Hair follicle dermal papilla cell (primary cell): ENCODE measurements around a stretch of chr4.

DNA sequence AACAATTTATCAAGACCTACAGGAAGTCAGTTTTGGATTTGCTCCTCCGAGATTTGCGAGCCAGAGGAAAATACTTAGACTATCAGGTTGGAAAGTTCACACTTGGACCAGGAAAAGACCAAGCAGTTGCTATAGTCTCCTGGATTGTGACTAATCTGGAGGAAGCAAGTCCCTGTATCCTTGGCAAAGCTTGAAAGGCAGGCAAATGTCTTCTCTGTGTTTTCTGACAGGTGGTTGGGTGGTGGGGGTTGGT lies 5.5 kb downstream of the SLC25A4 start:
- CAGE, long polyA plus RNA = no peak

DNA sequence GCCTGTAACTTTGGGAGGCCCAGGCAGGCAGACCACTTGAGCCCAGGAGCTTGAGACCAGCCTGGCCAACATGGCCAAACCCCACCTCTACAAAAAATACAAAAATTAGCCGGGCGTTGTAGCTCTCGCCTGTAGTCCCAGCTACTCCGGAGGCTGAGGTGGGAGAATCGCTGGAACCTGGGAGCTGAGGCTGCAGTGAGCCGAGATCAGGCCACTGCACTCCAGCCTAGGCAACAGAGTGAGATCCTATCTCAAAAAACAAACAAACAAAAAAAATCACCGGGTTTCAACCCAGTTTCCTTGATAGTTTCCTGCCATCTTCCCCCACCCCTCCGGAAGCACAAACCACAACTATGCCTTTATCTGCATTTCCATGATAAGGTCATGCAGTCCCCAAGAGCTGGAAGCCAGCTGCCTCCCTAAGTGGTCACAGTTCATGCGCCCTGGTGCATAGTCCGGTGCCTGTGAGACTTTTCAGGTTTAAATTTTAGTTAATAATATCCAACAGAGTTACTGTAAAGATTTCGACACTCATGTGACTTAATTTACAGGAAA lies 1.4 kb downstream of the CFAP97 start:
- CAGE, long polyA plus RNA = no peak

DNA sequence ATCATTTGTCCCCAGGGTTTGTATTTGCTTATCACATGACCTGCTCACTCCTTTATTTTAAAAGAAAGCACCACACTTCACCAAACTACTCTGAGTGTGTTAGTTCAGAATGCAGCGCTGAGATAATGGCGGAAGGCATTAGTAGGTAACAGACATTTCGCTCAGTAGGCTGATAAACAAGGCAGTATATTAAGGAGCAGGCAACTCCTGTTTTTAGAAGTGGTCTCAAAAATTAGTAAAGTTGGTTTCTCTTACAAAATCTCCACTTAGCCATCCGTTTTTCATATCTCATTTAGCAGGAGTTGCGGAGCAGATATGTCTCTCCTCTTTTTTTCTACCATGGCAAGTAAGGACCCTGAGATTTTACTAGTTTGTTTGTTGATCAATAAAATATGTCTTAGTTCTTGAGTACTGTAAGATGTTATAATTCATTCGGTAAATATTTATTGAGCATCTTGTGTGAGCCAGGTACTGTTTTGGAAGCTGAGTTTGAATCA lies 1.8 kb downstream of the SNX25 start:
- CAGE, long polyA plus RNA = no peak

- CAGE, long polyA plus RNA = no peak
Observed at GRCh38 chr4:185227454-185228409, 18.3 kb downstream of the SNX25 start.

GRCh38 chr4:185228873-185229390 lies 19.5 kb downstream of the SNX25 start:
- CAGE, long polyA plus RNA = no peak

- CAGE, long polyA plus RNA = no peak
Observed at GRCh38 chr4:185332204-185333229, 63.2 kb downstream of the LRP2BP start.

DNA sequence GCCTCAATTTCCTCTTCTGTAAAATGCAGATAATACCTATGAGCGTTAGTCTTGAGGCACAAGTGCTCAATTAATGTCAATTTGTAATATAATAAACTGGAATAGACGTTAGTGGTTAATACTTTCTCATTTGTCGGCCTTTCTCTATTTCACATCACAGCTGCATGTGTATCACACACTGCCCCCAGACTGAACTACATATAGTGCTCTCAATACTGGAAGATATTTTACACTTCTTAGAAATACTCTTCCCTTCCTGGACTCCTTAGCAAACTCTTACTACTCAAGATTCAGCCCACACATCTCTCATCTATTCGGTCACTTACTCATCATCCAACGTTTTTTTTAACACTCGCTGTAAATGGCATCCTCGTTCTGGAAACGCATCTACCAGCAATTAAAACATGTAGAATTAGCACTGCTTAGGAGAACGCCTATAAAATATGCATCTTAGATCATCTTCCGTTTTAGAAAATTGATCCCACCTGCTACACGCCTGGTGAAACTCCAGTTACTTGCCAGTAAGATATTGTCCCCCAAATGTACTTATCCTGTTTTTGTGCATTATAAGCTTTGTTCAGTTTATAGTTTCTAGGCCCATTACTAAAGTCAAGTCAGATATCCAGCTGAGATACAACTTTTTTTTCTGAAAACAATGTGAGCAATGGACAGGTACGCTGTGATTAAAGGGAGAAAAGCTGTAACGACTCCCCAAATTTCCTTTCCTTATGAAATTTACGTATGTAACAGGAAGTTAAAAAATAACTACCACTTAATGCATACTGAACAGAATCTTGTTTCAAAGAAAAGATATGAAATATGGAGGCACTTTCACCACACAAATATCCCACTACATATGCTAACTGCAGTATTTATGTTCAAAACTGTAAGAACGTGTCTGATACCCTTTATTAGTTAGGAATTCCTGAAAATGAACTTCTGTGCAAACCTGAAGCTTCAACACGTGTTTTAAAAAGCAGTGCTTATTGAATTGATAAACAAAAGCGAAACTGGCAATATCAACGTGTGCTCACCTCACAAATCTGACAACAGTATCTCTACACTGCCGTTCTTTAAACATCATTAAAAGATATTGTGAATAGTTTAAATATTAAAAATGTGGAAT lies 908 bp downstream of the LRP2BP start:
- CAGE, long polyA plus RNA = no peak

DNA sequence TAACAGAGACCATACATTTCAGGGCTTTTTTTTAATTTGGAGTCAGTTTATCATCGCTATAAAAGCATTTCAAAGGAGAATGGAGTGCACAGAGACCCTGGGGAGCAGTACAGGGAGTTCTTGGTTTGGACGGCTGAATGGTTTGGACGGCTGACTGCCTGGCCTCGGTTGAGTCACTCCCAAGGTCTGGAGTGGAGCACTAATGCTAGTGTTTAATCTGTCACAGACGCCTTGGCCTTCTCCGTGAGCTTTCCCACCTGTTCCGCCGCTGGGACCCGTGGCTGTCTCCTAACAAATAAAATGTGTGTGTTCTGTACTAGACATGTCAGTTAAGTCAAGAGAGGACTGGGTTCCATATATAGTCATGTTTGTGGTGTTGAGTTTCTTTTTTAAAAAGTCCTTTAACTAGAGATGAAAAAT lies 7.6 kb upstream of the PDLIM3 start:
- CAGE, long polyA plus RNA = no peak

DNA sequence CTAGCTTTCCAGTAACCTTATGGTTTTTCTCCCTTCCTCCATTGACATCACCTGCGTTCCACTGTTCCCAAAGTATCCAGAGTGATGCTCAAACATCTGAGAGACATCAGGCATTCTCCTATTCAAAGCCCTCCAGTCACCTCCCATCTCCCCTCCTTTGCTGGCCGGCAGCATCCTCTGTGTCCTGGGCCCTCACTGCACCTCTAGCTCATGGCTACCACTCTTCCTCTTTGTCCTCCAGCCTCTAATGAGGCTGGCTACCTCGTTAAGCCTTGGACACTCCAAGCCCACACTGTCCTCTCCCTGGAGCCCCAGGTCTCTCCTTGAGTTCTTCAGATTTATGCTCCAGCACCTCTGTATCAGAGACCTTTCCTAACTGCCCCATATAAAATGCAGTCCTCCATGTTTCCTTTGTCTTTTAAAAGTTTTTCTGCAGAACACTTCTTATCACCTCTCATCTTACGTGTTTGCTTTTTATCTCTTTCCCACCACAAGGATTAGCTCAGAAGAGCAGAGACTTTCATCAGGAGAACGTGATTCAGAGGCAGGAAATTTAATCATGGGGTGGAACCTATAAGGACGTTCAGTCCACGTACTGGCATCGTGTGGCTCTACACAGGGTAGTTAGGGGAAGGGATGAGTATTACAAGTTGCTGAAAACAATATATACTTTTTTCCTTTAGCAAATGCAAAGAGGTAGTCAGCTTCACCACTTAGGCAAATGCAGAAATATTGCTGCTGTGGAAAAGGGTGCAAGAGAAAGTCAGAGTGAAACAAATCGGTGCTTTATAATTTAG lies 98.9 kb downstream of the SORBS2 start:
- CAGE, long polyA plus RNA = no peak

- CAGE, long polyA plus RNA = no peak
Observed at GRCh38 chr4:185719134-185719600, 92.8 kb downstream of the SORBS2 start.

- CAGE, long polyA plus RNA = no peak
Observed at GRCh38 chr4:185729177-185729842, 82.7 kb downstream of the SORBS2 start.

DNA sequence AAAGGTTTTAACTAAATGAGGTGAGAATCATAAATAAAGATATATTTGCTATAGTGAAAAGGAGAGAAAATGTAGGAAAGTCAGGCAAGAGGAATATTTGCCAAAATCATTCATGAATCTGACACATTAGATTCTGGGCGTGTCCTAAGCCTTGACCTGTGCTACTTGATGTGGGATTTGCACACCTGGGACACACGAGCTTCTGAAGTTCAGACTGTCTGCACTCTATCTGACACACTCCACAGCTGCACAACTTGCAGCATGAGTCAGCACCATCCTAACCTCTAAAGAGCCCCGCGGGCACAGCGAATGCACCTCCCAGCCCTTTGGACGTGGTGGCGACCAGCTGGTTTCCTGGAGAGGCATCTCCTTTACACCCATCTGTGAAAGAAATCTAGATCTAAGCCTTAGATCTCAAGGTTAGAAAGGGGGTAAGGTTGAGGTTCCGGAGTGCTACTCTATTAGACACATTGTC lies 69.3 kb downstream of the SORBS2 start:
- CAGE, long polyA plus RNA = no peak

DNA sequence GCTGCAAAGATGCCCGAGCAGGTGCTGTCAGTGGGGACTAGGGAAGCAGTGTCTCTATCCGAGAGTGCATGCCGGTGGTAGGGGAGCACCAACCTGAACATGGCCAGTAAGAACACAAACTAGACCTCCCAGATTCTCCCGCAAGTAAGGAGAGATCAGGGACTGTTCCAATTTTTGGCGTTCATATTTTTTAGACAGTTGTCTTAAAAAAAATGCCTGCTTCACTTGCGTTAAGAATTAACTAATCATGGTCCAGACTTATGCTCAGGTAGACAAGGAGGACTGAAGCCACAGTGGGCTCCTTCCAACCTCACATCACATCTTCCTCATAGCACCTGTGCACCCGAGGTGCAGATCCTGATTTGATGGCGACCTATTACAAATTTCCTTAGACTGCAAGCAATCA lies 66.8 kb downstream of the SORBS2 start:
- CAGE, long polyA plus RNA = no peak

DNA sequence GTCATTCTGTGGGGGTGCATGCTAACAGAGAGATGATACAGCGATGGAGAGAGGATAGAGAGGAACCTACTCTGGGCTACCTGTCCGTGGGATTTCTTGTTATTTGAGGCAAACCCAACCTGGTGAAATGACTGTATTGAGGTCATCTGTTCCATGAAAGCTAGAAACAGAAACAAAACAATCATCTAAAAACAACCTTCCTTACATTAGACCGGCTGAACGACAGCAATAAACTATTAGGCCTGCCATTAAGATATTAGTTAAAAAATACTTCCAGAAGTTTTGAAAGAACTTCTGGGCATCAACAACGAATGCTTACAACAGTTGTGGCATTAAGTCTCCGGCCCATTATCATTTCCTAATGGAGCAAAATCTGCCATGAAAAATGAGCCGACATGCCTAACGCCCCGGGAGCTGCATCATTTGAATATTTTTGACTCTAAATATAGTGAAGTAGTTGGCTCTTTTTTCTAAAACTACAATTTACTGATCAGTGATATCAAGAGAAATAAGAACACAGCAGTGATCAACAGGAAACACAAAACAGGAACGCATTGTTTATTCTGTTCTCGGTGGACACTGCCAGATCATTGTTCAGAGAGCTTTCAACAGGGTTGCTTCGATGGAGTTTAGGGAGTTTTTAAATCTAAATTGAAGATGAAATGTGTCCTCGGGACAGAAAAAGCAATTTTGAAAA lies 27.4 kb downstream of the SORBS2 start:
- CAGE, long polyA plus RNA = no peak

GRCh38 chr4:186081099-186082056 lies 12.4 kb downstream of the TLR3 start:
- CAGE, long polyA plus RNA = no peak

GRCh38 chr4:186121254-186121995 lies 52.5 kb downstream of the TLR3 start:
- CAGE, long polyA plus RNA = no peak

- CAGE, long polyA plus RNA = no peak
Observed at GRCh38 chr4:186205122-186205562, 13.8 kb downstream of the CYP4V2 start.

GRCh38 chr4:186260593-186261554 lies 5.1 kb upstream of the F11 start:
- CAGE, long polyA plus RNA = no peak

- CAGE, long polyA plus RNA = no peak
Observed at GRCh38 chr4:186537780-186538652, 17.4 kb downstream of the MTNR1A start.

GRCh38 chr4:186569864-186570775 lies 14.8 kb upstream of the MTNR1A start:
- CAGE, long polyA plus RNA = no peak